Body of pancreas (tissue), 2 donors: ENCODE measurements around a stretch of chr7.

GRCh38 chr7:37230343-37230616, 218.4 kb downstream of the ELMO1 start:
- PRO-cap = no peak
- RAMPAGE, long total RNA, 2 experiments = no peak in any of the 2 experiments

- PRO-cap = no peak
- RAMPAGE, long total RNA, 2 experiments = no peak in any of the 2 experiments
Measured at GRCh38 chr7:37293621-37293894, 155.1 kb downstream of the ELMO1 start.

DNA sequence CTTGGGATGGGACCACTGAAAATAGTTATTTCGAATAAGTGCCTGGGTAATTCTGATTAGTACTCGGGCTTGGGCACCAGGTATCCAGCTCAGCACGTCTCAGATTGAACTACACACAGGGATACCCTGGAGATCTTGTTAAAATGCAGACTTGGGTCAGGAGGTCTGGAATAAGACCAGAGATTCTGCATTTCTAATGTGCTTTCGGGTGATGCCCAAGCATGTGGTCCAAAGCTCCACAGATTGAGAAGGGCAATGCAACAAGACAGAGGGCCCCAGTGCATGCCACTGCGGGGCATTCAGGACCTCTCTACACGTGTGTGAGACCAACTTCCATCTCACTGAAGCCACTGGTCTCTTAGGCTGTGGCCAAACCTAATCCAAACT, 107.7 kb downstream of the ELMO1 start:
- PRO-cap = no peak
- RAMPAGE, long total RNA, 2 experiments = no peak in any of the 2 experiments

DNA sequence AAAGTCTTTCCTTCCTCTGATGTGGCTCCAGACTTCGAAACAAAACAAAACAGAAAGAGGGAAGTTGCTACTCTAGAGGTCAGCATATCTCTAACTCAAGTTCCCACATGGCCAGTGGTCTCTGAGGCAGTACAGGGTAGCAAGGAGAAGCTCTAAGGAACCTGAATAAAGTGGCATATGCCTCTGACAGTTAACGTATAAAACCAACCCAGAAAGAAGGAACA, 56.6 kb downstream of the ELMO1 start:
- PRO-cap = no peak
- RAMPAGE, long total RNA, 2 experiments = no peak in any of the 2 experiments

DNA sequence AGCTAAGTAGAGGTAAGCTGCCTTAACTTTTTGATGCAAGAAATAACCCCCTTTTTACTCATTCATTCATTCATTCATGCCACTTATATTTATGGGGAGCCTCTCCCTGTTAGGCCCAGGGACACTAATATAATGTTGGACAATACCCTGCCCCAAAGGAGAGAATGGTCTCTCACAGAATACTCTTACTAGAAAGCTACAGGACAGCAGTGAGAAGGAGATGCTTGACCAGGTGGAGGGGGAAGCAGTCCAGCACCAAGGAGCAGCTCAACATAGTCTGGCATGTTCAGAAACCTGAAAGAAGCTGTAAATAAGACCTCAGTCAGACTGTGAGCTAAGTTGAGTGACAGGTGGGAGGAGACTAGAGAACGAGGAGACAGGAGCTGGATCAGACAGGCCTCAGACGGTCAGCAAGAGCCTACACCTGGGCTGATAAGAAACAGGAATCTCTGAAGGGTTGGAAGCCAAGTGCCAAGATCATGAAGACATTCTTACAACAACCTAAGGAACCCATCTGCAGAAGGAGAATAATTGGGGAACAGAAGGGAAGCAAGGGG, 54.6 kb downstream of the ELMO1 start:
- PRO-cap = no peak
- RAMPAGE, long total RNA, 2 experiments = no peak in any of the 2 experiments

- PRO-cap = no peak
- RAMPAGE, long total RNA, 2 experiments = no peak in any of the 2 experiments
Measured at GRCh38 chr7:37421218-37421833, 27.3 kb downstream of the ELMO1 start.

DNA sequence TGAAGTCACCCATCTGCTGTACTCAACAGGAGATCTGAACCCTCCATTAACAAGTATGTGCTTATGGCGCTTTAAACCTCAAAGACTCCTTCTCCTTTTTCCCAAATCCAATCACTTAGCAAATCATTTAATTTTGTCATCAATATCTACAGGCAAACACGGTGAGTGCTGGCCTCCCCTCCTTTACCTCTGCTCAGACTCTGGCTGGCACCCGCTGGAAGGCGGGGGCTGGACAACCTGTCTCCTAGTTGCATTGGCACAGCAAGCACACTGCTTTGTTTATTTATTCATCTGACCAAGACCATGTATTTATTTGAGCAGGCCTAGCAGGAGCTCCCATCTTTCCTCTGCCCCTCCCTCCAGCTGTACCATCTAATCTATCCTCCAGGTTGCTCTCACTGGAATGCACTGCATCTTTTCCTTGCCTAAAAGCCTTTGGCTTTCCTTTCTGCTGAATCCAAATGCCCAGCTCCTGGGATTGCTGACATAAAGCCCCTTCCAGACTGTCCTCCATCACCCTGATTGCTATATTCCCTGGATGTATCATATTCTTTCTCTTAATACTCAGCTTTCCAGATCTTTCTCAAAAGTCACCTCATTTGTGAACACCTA, 9.8 kb downstream of the ELMO1 start:
- PRO-cap = no peak
- RAMPAGE, long total RNA, 2 experiments = no peak in any of the 2 experiments

DNA sequence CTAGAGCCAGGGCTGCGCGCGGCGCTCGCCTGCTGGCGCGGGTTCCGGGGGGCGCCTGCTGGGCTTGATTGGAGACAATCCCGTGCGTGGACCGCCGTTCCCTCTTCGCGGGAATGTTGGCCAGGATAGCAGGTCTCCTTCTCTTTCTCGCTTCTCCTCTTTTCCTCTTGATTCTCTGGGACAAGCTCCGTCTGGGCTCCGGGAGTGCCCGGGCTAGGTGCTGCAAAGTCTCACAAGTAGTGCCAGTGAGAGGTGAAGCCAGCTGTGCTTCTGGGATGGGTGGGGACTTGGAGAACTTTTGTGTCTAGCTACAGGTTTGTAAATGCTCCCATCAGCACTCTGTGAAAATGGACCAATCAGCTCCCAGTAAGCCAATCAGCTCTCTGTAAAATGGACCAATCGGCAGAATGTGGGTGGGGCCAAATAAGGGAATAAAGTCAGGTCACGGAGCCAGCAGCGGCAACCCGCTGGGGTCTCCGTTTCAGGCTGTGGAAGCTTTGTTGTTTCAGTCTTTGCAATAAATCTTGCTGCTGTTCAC, 43.5 kb upstream of the ELMO1 start:
- PRO-cap = no peak
- RAMPAGE, long total RNA, 2 experiments = no peak in any of the 2 experiments

- PRO-cap = no peak
- RAMPAGE, long total RNA, 2 experiments = no peak in any of the 2 experiments
Measured at GRCh38 chr7:37513937-37514597, 65.4 kb upstream of the ELMO1 start.

- PRO-cap = no peak
- RAMPAGE, long total RNA, 2 experiments = no peak in any of the 2 experiments
Measured at GRCh38 chr7:37977223-37977668, 56.8 kb downstream of the EPDR1 start.

GRCh38 chr7:38303739-38304362, 125.8 kb downstream of the STARD3NL start:
- PRO-cap = no peak
- RAMPAGE, long total RNA, 2 experiments = no peak in any of the 2 experiments

GRCh38 chr7:38714712-38714911, 83.4 kb upstream of the AMPH start:
- PRO-cap = no peak
- RAMPAGE, long total RNA, 2 experiments = no peak in any of the 2 experiments

DNA sequence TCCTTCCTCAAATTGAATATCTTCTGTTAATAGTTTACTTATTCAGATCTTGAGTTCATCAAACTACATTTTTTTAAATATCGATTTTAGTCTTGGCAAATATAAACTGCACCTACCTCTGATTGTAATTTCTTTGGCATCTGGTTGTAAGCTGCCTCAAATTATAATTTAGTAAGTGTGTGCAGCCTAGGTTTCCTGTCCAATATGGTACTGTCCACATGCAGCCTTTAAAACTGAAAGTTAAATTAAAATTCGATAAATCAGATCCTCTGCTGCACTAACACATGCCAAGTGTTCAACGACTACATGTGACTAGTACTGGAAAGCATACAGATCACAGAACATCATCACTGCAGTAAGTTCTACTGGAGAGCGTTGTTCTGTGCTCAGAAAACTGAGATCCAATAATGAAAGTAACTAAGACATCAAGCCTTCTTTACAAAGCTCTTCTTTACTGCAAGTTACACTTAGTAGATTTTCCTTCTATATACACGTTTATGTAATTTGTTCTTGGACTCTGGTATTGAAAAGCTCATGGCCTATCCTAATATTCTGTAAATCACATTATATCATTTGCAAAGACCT, 77.8 kb downstream of the VPS41 start:
- PRO-cap = no peak
- RAMPAGE, long total RNA, 2 experiments = no peak in any of the 2 experiments

DNA sequence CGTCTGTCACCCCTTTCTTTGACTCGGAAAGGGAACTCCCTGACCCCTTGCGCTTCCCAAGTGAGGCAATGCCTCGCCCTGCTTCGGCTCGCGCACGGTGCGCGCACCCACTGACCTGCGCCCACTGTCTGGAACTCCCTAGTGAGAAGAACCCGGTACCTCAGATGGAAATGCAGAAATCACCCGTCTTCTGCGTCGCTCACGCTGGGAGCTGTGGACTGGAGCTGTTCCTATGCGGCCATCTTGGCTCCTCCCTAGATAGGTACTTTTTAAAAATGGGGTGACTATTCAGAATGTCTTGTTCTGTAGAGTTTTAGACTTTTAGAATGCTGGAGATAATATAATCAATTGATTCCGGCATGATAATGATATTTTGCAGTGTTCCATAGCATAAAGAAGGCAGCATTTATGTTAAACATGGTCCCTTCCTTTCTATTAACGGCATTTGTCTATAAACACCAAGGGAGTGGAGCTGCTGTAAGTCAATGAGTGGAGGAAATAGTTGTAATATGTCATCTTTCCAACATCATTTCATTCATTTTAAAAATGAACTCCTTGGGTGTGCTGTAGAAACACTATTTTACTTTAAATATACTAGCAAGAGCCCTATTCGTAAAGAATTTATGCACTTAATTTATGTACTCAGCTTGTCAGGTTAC, 35.7 kb downstream of the POU6F2 start:
- PRO-cap = no peak
- RAMPAGE, long total RNA, 2 experiments = no peak in any of the 2 experiments

DNA sequence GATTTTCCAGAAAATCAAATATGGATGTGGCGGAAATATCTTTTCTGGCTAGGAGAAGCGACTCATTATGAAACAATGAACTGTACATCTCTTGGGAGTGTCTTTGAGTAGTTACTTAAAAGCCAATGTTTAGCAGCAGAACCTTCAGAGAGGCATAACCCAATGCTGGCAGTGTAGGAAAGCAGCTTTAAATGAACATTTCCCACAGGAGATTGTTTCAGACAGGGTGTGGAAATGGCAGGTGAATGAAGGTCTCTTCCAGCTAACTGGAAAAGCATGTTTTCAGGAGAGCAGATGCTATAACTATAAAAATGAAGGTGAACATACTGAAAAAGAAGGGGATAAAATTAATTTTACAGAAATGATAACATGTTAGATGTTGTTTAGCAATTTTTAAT, 36.4 kb downstream of the POU6F2 start:
- PRO-cap = no peak
- RAMPAGE, long total RNA, 2 experiments = no peak in any of the 2 experiments

DNA sequence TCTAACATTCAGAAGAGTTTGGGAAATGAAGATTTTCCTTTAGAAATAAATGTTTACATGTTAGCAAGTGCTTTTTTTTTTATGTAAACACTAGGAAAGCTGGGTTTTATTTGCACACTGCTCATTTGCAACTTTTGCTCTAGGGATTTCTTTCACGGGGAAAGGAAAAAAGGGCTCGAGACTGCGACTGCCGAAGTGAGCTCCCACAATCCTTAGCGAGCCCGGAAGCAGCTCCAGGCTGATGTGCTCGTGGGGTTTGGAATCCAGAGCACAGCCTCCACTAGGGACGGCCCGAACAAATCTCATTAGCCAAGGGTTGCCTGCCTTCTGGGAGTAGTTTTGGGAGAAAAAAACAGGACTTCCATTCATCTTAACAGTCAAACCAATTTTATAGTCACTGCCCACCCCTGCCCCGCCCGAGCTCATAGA, 107.9 kb upstream of the YAE1 start:
- PRO-cap = no peak
- RAMPAGE, long total RNA, 2 experiments = no peak in any of the 2 experiments

DNA sequence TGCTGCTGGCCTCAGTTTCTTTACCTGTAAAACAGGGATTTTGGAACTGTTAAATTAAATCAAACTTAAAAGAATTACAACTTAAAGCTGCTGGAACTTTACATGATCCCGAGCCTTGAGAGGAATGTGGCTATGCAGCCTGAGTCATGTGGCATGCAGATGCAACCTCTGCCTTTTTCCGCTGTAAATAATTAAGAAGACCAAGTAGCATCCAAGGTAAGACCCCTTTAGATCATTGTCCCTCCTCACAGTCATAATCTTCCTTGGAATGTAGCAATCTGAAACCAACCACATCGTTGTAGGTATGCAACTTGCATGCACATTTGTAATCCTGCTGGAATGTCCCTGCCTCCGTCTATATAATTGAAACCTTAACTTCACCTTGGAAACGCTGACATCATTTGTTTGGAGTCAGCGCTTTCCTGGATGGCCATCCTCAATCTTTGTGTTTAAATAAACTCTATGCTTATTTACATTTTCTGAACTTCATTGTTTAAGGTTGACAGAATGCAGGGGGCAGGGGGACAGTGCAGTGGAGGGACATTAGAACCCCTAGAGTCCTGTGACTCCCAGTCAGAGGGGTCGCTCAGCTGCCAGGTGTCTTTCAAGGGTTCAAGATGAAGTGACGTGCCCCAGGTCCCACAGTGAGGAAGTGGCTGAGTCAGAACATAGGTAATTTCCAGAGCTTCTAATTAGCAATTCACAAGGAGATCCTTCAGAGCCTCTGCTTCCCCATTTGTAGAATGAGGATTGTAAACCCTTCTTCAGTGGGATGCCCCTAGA, 110.6 kb downstream of the RALA start:
- PRO-cap = no peak
- RAMPAGE, long total RNA, 2 experiments = no peak in any of the 2 experiments

DNA sequence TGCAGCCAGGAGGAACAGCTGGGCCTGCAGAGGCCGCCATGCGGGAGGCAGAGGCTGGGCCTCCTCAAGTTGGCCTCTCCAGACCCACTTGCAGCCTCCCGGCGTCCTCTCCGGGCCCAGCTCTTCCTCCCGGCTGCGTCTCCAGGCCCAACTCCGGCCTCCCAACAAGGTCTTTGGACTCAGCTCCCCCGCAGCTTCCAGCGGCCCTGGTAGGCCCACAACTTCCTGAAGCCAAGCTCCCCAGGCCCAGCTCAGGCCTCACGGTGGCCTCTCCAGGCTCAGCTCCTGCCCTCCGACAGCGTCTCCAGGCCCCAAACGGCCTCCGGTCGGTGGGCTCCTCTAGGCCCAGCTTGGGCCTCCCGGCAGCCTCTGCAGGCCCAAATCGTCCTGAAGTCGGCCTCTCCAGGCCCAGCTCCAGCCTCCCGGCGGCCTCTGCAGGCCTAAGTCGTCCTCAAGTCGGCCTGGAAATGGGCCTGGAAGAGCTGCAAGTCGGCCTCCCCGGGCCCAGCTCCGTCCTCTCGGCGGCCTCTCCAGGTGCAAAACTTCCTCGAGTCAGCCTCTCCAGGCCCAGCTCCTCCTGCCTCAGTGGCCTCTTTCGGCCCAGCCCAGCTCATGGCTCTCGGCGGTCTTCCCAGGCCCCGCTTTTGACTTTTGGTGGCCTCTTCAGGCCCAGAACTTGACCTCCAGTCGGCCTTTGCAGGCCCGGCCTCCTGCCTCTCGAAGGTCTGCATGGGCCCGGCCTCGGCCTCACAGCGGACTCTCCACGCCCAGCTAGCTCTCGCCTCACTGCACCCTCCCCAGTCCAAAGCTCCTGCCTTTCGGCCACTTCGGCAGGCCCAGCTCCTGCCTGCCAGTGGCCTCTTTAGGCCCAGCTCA, 156.2 kb upstream of the CDK13 start:
- PRO-cap = no peak
- RAMPAGE, long total RNA, 2 experiments = no peak in any of the 2 experiments

DNA sequence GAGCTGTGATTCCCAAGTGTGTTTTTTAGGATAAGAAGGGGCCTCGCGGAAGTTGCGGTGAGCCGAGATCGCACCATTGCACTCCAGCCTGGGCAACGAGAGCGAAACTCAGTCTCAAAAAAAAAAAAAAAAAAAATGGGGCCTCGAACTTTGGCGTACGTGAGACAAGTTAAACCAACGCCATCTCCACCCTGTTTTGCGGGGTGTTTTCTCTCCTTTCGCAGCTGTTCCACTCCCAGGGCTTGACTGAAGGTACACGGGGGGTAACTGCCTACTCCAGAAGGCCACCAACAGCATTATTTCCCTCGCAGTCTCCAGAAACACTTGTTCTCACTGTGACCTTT, 1.1 kb upstream of the CDK13 start:
- PRO-cap = no peak
- RAMPAGE, long total RNA, 2 experiments = no peak in any of the 2 experiments

DNA sequence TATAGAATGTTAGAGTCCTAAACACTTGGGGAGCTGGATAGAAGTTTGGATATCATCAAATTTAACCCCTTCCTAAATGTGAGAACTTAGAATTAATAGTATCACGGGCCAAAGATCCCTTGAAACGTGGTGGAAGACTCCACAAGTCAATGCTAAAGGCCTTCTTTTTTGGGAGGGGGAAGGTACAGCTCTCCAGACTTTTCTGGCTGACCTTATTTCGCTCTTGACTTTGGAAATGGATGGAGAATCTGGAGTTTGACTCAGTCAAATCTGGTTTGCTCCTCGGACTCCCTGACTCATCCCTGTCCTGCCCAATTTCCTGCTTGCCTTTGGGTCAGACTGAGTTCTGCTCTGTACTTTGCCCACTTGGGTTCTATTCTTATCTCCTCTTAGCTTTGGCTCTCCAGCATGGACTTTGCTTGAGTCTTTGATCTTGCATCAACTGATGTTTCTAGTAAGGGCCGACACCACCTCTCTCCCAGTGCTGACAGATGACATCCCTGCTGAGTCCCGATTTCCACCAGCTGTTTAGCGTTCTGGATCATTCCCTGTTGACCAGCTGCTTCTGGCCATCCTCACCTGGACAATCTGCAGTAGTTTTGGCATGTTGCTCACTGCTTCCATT, 335.2 kb downstream of the SUGCT start:
- PRO-cap = no peak
- RAMPAGE, long total RNA, 2 experiments = no peak in any of the 2 experiments